Colic lymph node (tissue), 1 donor: ENCODE measurements around a stretch of chr15.

DNA sequence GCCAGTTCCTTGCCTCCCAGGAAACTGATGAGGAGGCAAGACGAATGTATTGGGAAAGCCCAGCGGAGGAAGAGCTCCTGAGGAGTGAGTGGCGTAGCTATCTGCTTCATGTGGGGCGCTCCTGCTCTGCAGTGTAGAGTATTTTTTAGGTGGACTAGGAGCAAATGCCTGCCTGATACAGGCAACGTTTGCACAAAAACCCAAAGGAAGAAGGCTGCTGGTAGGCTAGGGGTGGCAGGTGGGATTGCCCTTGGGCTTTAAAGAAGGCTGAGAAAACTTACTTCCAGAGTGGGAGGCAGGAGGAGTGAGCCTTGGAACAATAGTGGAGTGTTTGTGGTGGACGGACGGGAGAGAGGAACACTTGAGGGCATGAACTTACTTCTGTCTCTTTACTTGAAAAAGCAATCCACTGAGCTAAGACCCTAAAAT lies 14.4 kb downstream of the ABHD2 start:
- PRO-cap = no peak

GRCh38 chr15:89103991-89104969 lies 16.0 kb downstream of the ABHD2 start:
- PRO-cap = no peak

GRCh38 chr15:89106146-89106709 lies 18.0 kb downstream of the ABHD2 start:
- PRO-cap = no peak

DNA sequence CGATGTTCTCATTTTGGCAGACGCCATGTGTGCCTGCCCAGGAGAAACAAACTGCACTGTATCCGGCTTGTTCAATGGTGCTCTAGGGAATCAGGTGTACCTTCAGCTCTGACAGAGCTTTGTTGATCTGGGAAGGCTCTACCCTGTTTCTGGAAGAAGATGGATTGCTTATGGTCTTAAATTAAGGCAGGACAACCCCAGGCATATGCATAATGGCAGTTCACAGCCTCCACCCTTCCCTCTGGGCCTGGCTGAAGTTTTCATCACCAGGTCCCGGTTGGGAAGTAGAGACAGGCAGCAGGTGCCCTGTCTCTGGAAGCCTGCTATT lies 34.1 kb downstream of the ABHD2 start:
- PRO-cap = no peak

GRCh38 chr15:89130252-89130579 lies 42.0 kb downstream of the ABHD2 start:
- PRO-cap = bidirectional peak, plus-strand start at chr15:89130488, minus-strand start at chr15:89130369

DNA sequence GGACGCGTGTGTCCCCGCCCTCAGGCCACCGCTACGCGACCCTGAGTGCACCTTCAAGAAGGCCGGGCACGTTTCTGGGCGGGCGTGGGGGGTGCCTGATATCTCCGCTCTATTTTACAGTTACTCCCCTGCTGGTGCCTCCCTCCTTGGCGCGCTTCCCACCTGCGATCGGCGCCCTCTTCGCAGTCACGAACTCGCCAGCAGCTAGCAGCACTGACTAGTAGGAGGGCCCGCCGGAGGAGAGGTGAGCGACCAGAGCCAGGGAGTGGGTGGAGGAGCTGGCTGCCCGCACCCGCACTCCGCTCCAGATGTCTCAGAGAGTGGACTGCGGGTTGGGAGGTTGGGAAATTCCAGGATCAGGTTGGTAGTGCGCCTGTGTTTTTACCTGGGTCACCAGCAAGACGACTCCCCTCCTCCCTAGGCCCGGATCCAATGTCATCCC lies 43.3 kb upstream of the POLG start:
- PRO-cap = unidirectional peak, plus-strand start at position 213 of the sequence

DNA sequence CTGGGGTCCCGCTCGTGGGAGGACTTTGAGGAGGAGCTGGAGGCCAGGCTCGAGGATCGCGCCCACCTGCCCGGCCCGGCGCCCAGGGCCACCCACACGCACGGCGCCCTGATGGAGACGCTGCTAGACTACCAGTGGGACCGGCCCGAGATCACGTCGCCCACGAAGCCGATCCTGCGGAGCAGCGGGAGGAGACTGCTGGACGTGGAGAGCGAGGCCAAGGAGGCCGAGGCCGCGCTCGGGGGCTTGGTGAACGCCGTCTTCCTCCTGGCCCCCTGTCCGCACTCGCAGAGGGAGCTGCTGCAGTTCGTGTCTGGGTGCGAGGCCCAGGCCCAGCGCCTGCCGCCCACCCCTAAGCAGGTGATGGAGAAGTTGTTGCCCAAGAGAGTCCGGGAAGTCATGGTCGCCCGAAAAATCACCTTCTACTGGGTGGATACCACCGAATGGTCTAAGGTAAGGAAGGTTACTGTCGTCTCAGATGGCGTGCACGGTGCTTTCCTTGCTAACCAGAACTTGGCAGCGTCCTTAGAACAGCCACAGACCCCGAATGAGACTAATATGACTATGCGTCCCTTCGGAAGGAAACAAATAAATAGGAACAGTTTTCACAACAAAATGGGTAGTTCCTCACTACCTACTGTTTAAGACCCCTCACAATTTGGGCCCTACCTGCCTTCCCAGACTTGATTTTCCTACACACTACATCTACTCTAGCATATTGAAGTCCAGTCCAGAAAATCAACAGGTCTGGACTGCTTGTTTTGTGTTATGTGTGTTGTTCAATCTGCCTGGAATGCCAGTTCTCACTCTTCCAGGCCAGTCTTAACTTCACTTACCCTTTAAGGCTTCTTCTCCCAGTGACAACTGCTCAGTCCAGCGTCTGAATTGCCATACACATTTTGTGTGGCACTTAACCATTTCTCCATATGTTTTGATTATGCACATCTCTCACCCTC lies 797 bp downstream of the TICRR start:
- PRO-cap = no peak

GRCh38 chr15:89683026-89683881 lies 4.1 kb upstream of the PLIN1 start:
- PRO-cap = no peak

DNA sequence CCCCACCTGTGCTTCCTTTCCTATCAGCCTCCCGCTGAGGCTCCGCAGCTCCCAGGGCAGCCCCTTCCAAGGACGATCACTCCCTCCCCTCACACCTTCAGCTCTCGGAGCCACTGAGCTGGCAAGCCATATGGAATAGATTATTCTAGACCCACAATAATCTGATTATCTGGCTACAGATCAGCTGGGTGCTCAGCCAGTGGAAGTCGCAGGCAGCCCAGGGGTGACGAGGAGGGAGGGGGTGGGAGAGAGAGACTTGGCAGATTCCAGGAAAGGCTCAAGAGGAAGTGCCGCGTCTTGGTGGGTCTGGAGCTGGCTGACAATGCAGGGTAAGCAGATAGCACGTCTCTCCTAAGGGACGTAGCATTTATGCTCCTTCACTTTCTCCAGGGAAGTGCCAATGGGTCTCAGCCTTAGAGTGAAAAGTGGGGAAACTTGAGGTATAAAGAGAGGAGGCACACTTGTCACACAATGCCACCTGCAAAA lies 9.3 kb upstream of the MESP1 start:
- PRO-cap = no peak

- PRO-cap = no peak
Measured at GRCh38 chr15:89802171-89803408, 12.1 kb downstream of the ANPEP start.

- PRO-cap = no peak
Measured at GRCh38 chr15:89813527-89814542, 817 bp downstream of the ANPEP start.

DNA sequence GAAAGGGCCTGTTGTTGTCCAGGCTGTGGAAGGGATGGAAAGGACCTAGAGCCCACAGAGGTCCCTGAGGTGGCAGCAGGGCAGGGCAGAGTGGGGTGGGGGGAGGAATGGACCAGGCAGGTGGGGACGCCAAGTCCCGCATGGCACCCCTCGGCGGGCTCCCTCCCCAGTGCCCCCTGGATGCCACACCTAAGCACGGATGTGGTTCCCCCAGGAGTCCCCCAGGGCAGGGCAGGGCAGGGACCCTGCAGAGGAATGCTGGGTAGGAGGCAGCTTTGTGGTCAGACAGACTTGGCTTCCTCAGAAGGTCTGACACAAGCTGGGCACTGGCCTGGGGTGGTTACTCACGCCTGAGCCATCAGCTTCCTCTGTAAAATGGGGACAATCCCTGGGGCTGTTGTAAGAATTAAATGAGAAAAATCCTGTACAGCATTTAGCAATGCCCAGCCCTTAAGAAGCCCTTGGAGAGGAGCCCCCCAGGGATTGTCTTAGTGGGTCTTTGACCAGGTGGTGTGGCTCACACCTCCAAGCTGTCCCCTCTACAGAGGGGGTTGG lies 8.7 kb upstream of the ANPEP start:
- PRO-cap = no peak

- PRO-cap = no peak
Measured at GRCh38 chr15:89857810-89858252, 36.0 kb downstream of the AP3S2 start.

- PRO-cap = no peak
Measured at GRCh38 chr15:89971623-89972065, 29.5 kb upstream of the ZNF710 start.

DNA sequence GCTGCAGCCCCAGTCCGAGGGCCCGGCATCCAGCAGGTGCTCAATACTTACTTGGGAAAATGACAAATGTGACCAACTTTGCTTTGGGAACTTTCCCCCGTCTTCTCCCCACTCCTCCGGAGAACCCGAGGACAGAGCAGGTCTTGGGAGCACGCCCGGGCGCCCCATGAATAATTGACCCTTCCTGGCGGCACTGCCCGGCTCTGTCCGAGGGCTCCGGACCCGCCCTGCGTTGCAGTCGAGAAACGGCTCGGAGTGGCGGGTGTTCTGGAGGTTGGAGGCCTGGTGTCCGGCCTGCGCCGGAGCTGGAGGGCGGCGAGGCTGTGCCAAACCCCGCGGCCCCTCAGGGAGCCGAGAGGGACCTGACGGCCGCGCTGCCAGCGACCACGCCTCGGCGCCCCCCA lies 1.1 kb upstream of the ZNF710 start:
- PRO-cap = no peak

GRCh38 chr15:90001689-90002048 lies 545 bp downstream of the ZNF710 start:
- PRO-cap = bidirectional peak, plus-strand start at chr15:90001805, minus-strand start at chr15:90001744; bidirectional peak, plus-strand start at chr15:90002000, minus-strand start at chr15:90002136

DNA sequence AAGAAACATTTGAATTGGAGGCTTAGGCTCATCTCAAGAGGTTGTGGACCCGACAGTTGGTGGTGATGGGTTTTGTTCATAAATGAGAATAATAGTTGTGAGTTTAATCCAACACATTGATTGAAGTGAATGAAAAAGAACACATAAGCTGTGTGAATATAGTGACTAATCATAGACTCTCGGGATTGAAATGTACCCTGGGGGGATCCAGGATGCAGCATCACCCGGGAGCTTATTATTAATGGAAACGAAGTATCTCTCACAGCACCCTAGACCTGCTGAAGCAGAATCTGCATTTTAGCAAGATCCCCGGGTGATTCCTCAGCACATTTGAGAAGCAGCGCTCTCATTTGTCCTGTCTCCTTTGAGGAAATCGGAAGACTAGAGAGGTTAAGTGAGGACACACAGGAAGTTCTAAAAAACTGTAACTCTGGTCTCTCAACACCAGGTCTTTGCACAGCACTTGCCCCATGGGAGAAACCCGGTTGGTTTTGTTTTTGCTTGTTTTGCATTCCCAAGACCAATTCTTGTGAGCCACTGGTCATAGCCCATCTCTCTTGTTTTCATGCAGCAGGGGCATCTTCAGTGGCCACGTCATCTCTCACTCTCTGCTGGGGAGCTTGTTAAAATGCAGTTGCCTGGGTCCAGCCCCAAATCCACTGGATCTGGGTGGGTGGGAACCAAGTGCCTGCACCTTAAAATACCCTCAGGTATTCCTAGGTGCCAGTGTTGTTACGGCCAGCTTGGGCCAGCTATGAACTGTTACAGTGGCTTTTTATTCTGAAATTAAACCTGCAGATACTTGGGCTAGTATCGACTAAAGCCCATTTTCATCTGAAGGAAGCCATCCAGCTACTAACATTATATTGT lies 30.2 kb downstream of the ZNF710 start:
- PRO-cap = no peak

DNA sequence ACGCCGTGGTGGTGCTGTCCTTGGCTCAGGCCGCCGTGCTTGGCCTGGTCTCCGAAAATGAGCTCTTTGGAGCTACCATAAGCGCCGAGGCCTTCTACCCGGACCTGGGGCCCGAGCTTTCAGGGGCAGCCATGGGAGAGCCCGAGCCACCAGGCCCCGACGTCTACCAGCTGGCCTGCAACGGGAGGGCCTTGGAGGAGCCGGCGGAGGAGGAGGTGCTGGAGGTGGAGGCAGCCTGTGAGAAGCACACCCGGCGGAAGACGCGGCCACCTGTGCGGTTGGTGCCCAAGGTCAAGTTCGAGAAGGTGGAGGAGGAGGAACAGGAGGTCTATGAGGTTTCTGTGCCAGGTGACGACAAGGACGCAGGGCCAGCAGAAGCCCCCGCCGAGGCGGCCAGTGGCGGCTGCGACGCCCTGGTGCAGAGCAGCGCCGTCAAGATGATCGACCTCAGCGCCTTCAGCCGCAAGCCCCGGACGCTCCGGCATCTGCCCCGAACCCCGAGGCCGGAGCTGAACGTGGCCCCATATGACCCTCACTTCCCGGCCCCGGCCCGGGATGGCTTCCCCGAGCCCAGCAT lies 35.0 kb downstream of the IDH2 start:
- PRO-cap = no peak

- PRO-cap = no peak
Measured at GRCh38 chr15:90126588-90127134, 24.4 kb upstream of the IDH2 start.

DNA sequence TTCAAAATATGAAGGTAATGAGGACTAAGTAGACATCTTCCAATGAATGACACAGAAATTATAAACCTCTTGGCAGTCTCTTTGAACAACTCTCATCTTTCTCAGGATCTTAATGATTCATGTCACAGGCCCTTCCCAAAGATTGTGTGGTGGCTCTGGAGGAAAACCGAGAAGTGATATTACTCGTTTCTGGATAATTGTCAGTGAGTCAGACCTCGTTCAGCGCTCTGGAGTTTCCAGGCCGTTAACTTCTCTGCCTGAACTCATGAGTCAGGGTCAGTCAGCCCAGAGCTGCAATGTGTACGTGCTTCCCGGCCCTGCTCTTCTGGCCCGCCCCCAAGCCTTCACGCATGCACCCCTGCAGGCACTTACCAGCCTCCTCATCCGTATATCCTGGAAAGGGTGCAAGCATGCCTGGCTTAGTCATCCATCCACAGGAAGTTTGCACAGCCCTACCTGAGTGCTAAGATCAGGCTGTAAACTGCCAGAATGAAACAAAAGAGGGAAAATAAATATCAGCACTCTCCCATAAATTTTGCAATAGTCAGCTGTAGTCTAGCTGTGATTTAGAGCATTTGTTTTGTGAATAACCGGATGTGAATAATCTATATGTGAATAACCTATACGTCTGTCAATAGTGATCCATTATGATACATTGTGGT lies 35.4 kb upstream of the SEMA4B start:
- PRO-cap = no peak